Karpas-422 (cell line): ENCODE measurements around a stretch of chr11.

GRCh38 chr11:73200017-73200933, 17.8 kb upstream of the P2RY2 start:
- PRO-cap, result no peak
- RAMPAGE, long total RNA, result no peak

DNA sequence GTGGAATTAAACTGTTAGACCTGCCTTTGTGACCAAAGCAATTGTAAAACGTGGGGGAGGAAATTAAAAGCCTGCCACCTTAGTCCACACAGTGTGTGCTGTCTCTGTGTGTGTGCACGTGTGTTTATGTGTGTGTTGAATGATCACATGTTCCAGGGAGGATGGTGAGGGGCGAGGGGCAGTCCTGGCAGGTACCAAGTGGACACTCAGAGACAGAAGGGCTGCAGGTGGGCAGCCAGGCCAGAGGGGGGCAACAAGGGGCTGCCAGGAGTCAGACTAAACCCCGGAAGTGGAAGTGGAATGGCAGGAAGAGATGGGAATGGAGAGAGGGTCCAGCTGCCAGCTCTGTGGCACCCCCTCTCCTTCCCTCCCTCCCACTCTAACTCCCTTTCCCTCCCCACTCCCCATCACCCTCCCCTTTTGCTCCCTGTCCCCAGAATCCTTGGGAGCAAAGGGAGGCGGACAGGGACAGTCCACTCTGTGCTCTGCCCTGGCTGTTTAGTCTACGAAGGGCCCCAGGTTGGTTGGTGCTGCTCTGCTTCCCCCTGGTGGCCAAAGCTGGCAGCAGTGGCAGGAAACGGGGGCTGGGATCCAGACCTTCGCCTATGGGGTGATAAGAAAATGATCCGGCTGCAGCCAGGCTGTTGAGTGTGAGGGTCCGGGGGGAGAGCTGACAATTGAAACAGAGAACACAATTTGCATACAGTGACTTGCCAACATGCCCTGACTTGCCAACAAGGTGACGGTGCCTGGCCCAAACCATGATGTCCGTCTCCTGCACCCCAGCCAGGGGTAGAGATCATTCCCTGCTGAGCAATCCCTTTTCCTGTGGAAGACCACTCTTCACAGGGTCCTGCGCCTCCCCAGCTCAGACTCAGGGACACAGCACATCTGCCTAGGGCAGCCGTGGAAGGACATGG, 24.4 kb downstream of the P2RY2 start:
- PRO-cap, result bidirectional peak, plus-strand start at position 644 of the sequence, minus-strand start at position 500 of the sequence
- RAMPAGE, long total RNA, result no peak

DNA sequence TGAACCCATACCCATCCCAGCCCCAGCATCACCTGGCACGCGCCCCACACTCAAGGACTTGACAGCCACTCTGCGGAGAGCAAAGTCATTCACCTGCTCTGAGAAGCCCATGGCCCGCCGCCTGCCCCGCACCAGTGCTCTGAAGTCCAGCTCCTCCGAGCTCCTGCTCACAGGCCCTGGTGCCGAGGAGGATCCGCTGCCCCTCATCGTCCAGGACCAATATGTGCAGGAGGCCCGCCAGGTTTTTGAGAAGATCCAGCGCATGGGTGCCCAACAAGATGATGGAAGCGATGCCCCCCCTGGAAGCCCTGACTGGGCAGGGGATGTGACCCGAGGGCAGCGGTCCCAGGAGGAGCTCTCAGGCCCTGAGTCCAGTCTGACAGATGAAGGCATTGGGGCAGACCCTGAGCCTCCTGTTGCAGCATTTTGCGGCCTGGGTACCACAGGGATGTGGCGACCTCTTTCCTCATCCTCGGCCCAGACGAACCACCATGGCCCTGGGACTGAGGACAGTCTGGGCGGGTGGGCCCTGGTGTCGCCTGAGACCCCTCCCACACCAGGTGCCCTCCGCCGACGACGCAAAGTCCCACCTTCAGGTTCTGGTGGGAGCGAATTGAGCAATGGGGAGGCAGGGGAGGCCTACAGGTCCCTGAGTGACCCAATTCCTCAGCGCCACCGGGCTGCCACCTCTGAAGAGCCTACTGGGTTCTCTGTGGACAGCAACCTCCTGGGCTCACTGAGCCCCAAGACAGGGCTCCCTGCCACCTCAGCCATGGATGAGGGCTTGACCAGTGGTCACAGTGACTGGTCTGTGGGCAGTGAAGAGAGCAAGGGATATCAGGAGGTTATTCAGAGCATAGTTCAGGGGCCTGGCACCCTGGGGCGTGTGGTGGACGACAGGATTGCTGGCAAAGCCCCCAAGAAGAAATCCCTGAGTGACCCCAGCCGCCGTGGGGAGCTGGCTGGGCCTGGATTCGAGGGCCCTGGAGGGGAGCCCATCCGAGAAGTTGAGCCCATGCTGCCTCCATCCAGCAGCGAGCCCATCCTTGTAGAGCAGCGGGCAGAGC, 2.4 kb downstream of the ARHGEF17 start:
- PRO-cap, result no peak
- RAMPAGE, long total RNA, result no peak

GRCh38 chr11:73324863-73325611, 17.0 kb downstream of the ARHGEF17 start:
- PRO-cap, result no peak
- RAMPAGE, long total RNA, result no peak

- PRO-cap, result no peak
- RAMPAGE, long total RNA, result no peak
Measured at GRCh38 chr11:73403000-73403804, 27.0 kb downstream of the RELT start.

- PRO-cap, result no peak
- RAMPAGE, long total RNA, result no peak
Measured at GRCh38 chr11:73784895-73785165, 2.8 kb upstream of the MRPL48 start.

- PRO-cap, result no peak
- RAMPAGE, long total RNA, result no peak
Measured at GRCh38 chr11:73899034-73899367, 22.2 kb downstream of the PAAF1 start.

GRCh38 chr11:73969302-73969947, 13.2 kb downstream of the UCP2 start:
- PRO-cap, result no peak
- RAMPAGE, long total RNA, result no peak

- PRO-cap, result no peak
- RAMPAGE, long total RNA, result no peak
Measured at GRCh38 chr11:74018237-74019145, 9.6 kb upstream of the UCP3 start.

DNA sequence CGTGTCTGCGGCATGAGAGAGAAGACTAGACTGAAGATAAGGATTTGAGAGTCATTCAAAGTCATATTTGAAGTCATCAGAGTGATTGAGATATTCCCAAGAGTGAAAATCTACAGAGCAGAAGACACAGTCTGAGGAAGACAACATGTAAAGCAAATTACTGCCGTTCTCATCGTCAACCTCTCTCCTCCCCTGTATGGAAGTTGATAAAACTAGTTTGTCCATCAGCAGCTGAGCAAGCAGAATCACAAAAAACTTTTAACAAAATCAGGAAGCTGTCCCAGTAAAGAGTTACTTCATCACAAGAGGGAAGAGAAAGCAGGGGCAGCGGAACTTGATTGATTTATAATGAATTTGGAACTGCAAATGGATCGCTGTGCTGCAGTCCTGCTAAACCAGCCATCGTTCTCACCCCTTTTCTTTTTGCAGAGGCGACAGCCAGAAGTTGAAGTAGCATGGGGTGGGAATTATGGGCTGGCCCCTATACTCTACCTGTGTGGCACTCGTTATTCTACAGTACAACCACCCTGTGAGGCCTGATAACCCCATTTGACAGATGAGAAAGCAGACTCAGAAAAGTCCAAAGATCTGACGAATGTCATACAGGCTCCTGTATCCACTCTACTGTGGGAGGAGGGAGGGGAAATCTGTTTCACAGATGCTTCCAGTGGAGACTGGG, 13.7 kb upstream of the UCP3 start:
- PRO-cap, result no peak
- RAMPAGE, long total RNA, result no peak

GRCh38 chr11:74403606-74403973, 5.4 kb upstream of the PGM2L1 start:
- PRO-cap, result no peak
- RAMPAGE, long total RNA, result no peak

- PRO-cap, result no peak
- RAMPAGE, long total RNA, result no peak
Measured at GRCh38 chr11:74417451-74417883, 19.2 kb upstream of the PGM2L1 start.

GRCh38 chr11:74442830-74444178, 24.0 kb downstream of the KCNE3 start:
- PRO-cap, result no peak
- RAMPAGE, long total RNA, result no peak

- PRO-cap, result no peak
- RAMPAGE, long total RNA, result no peak
Measured at GRCh38 chr11:74697435-74698096, 33.7 kb downstream of the CHRDL2 start.

DNA sequence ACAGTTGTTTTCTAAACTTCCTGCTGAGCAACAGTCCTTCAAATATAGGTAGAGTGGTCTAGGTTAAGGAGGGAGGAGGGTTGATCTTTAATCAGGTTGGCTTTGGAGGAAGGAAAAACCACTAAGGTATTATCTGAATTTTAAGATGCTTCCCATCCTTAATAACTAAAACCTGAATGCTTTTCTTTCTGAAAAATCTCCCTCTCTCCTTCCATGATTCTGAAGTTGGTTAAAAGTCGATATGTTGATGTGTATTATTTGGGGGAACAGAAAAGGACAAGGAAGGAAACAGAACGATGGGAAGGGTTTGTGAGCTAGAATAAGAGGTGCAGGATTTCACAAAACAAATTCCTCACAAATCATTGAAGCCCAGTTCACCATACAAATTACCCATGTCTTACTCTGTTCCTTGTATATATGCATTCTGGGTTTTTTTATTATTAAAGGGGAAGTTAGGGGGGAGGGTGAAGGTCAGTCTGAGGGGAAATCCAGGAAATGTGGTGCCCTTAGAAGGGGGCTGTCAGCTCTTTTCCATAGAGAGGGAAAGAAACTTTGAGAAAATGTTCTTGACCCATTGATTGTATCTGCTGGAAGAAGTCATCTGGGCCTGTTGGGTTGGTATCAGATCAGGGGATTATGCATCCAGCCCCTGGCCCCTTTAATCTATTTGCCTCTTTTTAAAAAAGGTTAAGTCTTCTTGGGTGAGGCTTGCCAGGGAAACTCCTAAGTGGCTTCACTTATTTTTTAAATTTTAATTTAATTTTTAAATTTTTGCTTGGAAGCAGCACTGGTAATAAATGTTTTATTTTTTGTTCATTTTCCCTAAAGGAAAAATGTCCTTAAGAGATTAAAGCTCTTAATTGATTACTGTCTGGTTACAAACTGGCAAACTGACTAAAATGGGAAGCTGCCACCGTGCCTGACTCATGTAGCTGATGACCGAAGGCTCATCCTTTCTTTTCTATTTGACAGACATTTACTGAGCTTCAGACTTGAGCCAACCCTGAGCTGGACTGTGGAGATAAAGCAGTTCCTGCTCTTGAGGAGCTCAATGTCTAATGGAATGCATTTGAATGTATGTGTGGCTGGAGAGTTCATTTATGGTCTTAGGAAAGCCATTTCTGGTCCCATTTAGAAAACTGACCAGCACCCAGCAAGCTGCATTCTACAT, 90.9 kb downstream of the RNF169 start:
- PRO-cap, result no peak
- RAMPAGE, long total RNA, result no peak

- PRO-cap, result no peak
- RAMPAGE, long total RNA, result no peak
Measured at GRCh38 chr11:75029936-75030754, 41.4 kb downstream of the NEU3 start.

DNA sequence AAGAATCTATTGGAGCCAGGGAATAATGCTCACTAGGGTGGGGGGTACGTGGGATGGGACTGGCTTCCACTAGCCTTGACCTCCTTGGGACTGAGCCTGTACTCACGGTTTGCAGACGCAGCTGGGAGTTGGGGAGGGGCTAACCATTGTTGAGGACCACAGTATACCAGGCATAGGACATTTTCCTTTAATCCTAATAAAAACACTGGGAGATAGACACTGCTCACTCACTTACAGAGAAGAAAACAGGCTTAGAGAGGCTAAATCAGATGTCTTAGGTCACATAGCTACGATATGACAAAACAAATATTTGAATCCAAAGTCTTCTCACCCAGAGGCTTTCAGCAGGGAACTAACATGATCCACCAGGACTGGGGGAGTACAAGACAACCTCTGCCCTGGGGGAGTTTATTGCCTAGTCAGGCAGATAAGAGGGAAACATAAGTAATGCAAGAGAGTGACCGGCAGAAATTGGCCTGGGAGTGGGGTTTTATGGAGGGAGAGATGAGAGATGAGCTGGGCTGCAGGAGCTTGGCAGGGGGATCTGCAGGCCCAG, 5.1 kb downstream of the SLCO2B1 start:
- PRO-cap, result no peak
- RAMPAGE, long total RNA, result no peak

- PRO-cap, result no peak
- RAMPAGE, long total RNA, result no peak
Measured at GRCh38 chr11:75192717-75193670, 42.1 kb downstream of the SLCO2B1 start.

- PRO-cap, result no peak
- RAMPAGE, long total RNA, result no peak
Measured at GRCh38 chr11:75208360-75208779, 32.2 kb upstream of the TPBGL start.

GRCh38 chr11:75372285-75372576, 20.8 kb upstream of the ARRB1 start:
- PRO-cap, result no peak
- RAMPAGE, long total RNA, result no peak